Ishikawa (cell line): ENCODE measurements around the gene MCF2L.

GRCh38 chr13:111186425-111187104 is 71.5 kb downstream of the ARHGEF7 start:
- RRBS: no CpG with 5 or more reads among the region's 13 CpGs

GRCh38 chr13:112229975-112230464 is 146.1 kb upstream of the SPACA7 start:
- RRBS: no CpG with 5 or more reads among the region's 11 CpGs

DNA sequence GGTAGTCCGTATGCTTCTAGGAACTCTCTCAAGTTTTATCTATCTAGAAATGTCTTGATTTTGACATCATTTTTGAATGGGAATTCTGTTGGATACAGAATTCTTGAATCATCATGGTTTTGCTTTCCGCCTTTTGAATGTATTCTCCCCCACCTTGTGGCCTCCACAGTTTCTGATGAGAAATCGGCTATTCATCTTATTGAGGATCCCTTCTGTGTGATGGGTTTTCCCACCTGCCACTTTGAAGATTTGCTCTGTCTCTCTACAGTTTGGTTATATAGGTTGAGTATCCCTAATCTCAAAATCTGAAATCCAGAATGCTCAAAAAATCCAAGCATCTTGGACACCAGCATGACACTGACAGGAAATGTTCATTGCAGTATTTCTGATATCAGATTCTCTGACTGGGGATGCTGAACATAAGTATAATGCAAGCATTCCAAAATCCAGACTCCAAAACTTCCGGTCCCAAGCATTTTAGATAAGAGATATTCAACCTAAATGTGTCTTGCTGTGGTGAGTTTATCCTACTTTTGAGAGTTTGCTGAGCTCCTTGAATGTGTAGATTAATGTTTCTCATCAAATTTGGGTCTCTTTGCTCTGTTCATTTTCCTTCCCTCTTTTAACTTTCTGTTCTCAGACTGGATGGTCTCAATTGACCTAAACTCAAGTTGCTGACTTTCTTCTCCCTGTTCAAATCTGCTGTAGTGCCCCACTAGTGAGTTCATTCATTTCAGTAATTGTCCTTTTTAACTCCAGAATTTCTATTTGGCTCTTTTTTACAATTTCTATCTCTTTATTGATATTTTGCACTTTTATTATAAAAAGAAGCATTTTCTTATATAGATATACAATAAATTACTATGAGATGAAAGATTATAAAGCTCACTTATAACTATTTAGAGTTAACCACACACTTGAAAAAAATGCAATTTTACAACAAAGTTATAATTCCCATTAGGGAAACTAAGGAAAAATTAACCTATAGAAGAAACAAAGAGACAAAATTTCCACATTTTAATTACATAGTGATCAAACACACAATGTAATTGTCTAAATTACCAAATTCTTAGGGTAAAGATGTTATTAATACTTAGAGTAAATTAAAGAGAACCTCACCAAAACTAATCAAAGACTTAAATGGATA is 49.7 kb downstream of the TUBGCP3 start:
- RRBS: no CpG with 5 or more reads among the region's 4 CpGs

DNA sequence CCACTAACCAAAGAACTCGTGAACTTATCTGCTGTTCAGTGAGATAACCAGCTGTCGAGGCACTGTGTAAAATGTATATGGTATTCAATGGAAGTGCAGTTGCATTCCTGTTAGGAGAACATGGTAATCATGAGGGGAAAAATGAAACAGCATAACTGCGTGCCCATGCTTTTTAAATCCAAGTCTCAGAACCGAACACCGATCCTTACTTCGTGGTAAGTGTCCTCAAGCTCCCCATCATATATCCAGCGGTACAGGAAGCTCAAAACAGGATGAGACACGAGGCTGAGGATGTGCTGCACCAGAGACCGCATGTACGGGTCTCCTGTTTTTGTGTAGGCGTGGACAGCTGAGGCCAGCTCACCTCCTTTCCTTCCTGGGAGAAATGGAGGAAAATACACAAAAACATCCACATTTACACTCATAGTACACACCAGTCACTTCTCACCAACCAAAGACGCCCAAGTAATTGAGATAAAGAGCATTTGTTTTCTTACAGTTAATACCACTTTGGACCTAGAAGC is 42.4 kb downstream of the TUBGCP3 start:
- RRBS: no CpG with 5 or more reads among the region's 12 CpGs

DNA sequence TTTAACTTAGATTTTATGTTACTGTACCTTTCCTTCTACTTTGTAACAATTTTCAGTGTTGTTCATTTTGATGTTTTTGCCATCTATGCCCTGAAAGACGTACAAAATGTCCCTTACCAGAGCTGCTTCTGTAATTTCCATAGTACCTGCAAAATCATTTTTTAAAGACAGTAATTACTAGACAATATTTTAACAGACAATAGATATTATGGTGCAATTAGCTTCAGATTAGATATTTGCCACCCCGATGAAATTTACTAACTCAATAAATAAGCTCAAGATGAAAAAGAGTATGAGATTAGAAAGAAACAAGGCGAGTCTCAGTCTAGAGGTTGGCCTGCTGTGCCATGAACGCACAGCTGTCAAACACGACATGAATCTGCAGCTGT is 33.1 kb downstream of the TUBGCP3 start:
- RRBS: no CpG with 5 or more reads among the region's 5 CpGs

GRCh38 chr13:112606042-112606904 is 18.3 kb upstream of the TUBGCP3 start:
- RRBS: 1% methylated on average over 9 of the region's 46 CpGs

GRCh38 chr13:112707594-112708147 is 17.8 kb downstream of the ATP11A start:
- RRBS: 96% methylated on average over 4 of the region's 20 CpGs

GRCh38 chr13:112719997-112720662 is 30.3 kb downstream of the ATP11A start:
- RRBS: no CpG with 5 or more reads among the region's 19 CpGs

GRCh38 chr13:112725434-112726215 is 35.8 kb downstream of the ATP11A start:
- RRBS: no CpG with 5 or more reads among the region's 22 CpGs

GRCh38 chr13:112728323-112728855 is 38.6 kb downstream of the ATP11A start:
- RRBS: no CpG with 5 or more reads among the region's 32 CpGs

- RRBS: no CpG with 5 or more reads among the region's 13 CpGs
Measured at GRCh38 chr13:112742039-112742498, 52.2 kb downstream of the ATP11A start.

GRCh38 chr13:112956331-112957278 is 12.4 kb upstream of the MCF2L start:
- RRBS: no CpG with 5 or more reads among the region's 22 CpGs

DNA sequence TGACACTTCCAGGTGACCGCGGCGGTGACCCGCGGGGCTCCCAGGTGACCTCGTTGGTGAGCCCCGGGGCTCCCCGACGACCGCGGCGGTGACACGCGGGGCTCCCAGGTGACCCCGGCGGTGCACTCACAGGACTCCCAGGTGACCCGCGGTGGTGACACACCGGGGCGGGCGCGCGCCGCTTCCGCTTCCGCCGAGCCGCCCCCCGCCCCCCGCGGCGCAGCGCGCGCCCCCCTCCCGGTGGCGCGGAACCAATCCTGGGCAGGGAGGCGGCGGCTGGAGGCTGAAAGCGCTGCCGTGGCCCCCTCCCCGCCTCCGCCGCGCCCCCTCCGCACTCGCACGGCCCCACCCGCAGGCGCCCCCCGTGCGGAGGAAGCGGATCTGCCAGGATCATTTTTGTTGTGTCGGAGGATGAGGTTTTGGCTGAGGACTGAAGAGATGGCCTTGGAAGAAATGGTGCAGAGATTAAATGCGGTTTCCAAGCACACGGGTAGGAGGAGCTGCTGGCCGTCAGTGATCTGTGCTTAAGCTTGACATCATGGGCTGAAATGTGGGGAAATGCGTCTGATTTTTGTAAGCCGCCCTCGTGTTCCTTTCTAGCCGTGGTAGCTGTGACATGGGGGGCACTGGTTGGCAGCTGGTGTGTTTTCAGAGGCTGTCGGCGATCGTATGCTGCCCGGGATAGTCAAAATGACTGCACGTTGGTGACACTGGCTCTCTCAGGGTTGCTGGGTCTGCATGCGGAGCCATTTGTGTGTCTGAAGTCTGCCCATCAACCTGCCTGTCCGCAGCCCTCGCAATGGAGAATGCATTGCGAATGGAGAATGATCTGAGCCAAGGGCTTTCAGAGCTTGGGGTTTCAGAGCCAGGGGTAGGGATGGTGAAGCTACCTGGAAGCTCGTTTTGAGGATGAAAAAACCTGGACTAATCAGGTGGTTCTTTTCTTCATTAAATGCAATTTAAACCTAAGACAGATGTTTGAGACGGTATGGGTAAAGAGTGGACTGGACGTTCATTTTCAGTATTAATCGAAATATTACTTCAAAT is at the start of gene MCF2L:
MCF2L (plus strand) TSS at position 246 of the 1,047 bp plus-strand sequence.
- RRBS: 2% methylated on average over 29 of the region's 75 CpGs

- RRBS: no CpG with 5 or more reads among the region's 14 CpGs
Measured at GRCh38 chr13:112974874-112975300, 5.9 kb downstream of the MCF2L start.

DNA sequence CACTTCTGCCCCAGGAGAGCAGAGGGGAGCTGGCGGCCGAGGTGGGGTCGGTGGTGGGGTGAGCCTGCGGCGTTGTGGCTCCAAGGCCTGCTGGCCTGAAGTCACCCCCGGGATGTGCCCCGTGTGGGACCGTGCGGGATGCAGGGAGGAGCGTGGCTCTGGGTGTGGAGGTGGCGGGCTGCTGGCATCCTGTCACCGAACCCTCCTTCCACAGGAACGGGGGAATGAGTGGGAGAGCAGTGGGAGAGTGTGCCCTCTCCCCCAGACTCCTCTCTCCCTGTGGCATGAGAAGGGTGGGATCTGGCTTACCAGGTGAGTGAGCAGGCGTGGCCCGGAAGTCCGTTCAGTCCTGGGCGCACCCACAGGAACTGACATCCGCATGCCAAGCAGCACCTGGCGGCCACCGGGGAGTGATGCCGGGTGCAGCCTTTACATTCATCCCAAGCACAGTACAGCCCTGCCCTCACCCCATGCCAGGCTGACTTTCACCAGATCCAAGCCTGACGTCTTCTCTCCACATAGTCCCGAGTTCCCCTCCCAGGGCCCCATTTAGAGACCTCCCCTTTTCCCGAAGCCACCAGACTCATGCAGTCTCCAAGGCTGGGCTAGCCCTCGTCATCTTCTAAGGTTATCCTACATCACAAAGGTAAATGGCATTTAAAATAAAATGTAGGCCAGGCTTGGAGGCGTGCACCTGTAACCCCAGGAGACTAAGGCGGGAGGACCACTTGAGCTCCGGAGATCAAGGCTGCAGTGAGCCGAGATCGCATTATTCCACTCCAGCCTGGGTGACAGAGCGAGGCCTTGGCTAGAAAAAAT is 26.7 kb downstream of the MCF2L start:
- RRBS: 69% methylated on average over 6 of the region's 31 CpGs

DNA sequence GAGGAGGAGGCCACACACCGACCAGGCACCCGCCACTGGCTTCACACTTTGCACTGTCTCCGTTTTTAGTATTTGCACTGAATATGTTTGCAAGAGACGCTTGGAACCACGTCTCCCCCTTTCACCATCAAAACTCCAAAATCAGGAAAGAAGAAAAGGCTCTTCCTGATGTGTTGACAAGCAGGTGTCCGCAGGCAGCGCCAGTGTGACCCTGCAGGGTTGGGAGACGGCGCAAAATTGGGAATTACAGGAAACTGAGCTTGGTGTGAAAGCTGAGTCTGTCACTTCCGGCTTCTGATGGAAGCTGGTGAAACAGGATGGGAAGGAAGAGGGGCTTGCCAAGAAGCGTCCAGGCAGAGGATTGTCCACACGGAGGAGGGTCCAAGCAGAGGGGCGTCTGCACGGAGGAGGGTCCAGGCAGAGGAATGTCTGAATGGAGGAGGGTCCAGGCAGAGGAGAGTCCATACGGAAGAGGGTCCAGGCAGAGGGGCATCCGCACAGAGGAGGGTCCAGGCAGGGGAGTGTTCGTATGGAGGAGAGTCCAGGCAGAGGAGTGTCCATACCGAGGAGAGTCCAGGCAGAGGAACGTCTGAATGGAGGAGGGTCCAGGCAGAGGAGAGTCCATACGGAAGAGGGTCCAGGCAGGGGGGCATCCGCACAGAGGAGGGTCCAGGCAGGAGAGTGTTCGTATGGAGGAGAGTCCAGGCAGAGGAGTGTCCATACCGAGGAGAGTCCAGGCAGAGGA is 26.0 kb upstream of the F7 start:
- RRBS: no CpG with 5 or more reads among the region's 23 CpGs

DNA sequence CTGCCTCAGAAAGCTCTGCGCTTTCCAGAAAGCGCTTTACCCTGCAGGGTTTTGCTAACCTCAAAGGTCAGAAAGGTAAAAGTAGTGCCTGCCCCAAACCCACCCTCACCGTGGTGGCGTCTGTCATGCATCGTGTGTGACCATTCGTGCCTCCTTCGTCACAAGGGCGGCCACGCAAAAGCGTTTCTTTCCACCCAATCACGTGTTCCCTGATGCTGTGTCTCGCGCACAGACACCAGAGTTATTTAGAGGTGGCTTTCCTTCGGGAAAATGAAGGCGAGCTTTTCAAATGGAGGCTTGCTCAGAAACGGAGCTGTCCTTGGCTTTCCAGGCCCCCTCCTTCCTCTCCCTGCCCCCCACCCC is 15.5 kb upstream of the F7 start:
- RRBS: no CpG with 5 or more reads among the region's 16 CpGs

- RRBS: 54% methylated on average over 23 of the region's 72 CpGs
Measured at GRCh38 chr13:113110252-113110808, 4.7 kb downstream of the F7 start.

DNA sequence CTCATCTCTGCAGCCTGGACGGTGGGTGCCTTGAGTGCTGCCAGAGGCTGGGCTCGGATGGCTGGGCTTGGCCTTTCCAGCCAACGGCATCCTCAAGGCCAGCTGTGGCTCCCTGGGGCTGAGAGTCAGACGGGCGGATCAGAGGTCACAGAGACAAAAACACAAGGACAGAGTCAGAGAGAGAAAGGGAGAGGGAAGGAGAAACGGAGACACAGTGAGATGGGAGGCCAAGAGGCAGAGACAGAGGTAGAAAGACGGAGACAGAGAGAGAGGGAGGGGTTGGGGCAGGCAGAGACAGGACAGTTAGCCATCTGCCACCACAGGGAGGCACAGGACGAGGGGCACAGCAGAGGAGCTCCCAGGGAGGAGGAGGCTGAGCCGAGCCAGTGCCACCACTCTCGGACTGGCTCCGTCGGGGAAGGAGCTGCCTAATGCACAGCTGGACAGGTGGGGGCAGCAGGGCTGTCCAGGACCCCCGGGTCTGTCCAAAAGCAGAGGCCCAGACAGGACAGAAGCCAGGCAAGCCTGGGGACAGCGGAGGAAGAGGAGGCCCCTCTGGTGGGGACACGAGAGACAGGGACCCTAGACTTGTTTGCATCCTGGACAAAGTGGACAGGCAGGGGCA is 512 bp downstream of the F10 start:
- RRBS: no CpG with 5 or more reads among the region's 15 CpGs

DNA sequence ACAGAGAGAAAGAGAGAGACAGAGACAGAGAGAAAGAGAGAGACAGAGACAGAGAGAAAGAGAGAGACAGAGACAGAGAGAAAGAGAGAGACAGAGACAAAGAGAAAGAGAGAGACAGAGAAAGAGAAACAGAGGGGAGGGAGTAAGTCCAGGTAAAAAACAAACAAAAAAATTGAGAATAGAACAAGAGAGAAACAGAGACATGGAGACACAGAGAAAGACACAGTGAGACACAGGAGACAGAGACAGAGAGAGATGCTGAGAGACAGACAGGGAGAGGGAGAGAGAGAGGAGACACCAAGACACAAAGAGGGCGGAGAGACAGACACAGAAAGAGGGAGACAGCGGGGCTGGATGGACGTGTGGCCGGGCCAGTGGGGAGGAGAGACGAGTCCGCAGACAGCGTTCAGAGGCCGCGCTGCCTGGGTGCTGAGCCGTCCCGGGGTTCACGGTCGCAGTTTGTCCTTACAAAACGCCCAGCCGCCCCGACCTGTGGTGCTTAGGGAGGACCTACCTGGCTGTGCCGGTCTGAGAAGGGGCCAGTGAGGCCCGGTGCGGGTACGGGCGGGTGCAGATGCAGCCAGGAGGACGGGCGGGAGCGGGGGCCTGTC is 5.7 kb upstream of the PROZ start:
- RRBS: 87% methylated on average over 15 of the region's 24 CpGs